RPMI7951 (cell line): ENCODE results near the genes NOC2L, KLHL17, TTLL10 and ANKRD65.

GRCh38 chr1:817661-818361 lies 105.9 kb upstream of the SAMD11 start:
- RAMPAGE, long total RNA: no peak

GRCh38 chr1:818660-819225 lies 105.0 kb upstream of the SAMD11 start:
- RAMPAGE, long total RNA: no peak

- RAMPAGE, long total RNA: no peak
Measured at GRCh38 chr1:831107-831773, 92.5 kb upstream of the SAMD11 start.

- RAMPAGE, long total RNA: no peak
Measured at GRCh38 chr1:858593-859125, 65.1 kb upstream of the SAMD11 start.

- RAMPAGE, long total RNA: no peak
Measured at GRCh38 chr1:904986-905676, 18.6 kb upstream of the SAMD11 start.

DNA sequence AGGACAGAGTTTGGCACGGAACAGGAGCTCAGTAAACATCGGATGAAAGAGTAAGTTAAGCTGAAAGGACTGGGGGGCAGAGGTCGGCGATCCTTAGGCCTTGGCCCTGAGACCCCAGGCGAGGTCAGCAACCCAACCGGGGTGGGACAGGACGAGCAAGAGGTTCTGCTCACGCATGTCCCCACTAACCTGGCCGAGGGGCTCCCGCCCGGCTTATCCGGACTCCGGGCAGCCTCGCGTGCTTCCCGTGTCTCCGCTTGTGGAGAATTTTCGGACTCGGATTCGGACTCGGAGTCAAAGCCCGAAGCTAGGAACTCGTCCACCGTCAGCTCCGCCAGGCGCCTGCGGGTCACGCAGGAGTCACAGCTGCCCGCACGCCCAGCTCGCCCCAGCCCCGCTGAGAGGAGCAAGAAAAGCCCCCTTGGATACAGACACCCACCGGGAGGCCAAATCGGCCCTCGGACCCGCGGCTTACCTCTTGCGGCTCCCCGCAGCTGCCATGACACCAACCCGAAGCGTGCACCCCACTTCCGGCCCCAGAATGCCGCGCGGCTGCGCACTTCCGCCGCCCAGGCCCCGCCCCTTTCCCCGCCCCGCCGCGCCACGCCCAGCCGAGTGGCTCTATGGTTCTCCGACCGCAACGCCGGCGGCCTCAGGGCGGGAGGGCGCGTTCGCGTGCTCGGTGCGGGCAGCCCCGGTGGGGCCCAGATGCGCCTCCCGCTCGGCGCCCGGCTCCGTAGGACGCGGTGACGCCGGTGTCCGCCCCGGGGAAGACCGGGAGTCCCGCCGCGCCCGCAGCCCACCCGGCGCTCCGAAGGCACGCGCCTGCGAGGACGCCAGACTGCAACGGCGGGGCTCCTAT lies at the start of gene NOC2L:
Gene NOC2L (minus strand): TSS at position 517 of the 862 bp plus-strand sequence.
- RAMPAGE, long total RNA: start-site peak on the minus strand centred at position 513 of the sequence, 13 bp wide, 72 and 36 reads in 2 replicates

DNA sequence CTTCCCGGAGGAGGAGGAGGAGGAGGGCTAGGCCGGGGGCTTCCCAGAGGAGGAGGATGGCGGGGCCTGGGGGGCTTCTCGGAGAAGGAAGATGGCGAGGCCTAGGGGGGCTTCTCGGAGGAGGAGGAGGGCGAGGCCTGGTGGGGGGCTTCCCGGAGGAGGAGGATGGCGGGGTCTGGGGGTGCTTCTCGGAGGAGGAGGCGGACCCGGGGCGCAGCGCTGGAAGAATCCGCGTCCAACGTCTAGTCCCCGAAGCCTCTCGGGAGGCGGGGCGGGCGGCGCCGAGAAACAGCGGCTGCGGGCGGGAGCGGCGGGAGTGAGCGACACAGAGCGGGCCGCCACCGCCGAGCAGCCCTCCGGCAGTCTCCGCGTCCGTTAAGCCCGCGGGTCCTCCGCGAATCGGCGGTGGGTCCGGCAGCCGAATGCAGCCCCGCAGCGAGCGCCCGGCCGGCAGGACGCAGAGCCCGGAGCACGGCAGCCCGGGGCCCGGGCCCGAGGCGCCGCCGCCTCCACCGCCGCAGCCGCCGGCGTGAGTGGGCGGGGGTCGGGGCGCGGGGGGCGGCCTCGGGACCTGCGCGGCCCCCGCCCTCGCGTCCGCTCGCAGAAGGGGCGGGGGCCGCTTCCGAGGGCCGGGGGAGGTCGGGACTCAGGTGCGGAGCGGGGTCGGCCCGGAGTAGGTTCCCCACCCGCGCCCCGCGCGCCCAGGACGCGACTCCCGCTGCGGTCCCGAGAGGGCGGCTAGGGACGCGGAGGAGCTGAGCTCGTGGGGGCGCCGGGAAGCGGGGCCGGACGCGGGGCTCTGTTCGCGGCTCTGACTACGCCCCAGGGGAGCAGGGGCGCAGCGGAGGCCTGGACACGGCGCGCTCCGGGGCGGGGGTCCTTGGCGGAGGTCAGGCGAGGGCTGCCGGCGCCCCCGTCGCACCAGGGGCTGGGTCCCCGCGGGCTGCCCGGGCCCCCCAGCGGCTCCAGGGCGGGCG lies at the start of gene KLHL17:
Gene KLHL17 (plus strand): TSS at position 313 of the 977 bp plus-strand sequence.
- RAMPAGE, long total RNA: no peak

- RAMPAGE, long total RNA: no peak
Measured at GRCh38 chr1:1162409-1163194, 11.1 kb upstream of the TTLL10 start.

DNA sequence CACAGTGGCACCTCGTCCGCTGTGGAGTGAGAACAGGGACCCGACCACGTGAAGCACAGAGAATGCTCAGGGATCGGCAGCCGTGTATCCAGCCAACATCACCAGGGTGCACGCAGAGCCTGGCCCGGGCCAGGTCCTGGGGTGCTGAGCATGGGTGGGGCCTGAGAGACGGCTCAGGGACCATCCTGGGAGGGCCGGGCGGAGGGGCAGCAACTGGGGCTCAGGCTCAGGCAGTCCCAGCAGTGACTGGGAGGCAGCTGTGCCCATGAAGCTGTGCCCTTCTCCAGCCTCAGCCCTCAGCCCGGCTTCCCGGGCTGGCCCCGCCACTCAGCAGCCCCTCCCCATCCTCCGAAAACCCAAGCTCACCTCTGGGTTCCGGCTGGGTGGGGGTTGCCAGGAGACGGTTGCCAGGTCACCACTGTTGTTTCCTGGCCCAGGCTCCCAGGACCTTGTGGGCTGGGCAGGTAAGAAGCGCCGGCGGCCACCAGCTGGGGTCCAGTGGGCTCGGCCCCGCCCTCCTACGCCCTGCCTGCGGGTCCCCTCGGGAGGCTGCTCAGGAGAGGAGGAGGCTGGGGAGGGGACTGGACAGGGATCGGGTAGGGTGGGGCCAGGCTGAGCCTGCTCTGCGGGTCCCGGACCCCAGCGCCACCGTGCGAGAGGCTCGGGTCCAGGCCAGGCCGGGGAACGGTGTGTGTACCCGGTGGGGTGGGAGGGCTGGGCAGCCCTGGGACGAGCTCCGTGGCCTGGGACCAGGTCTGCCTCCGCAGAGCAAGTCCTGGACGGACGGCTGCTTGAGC lies at the start of gene TTLL10:
Gene TTLL10 (plus strand): TSS at position 418 of the 797 bp plus-strand sequence.
- RAMPAGE, long total RNA: no peak

DNA sequence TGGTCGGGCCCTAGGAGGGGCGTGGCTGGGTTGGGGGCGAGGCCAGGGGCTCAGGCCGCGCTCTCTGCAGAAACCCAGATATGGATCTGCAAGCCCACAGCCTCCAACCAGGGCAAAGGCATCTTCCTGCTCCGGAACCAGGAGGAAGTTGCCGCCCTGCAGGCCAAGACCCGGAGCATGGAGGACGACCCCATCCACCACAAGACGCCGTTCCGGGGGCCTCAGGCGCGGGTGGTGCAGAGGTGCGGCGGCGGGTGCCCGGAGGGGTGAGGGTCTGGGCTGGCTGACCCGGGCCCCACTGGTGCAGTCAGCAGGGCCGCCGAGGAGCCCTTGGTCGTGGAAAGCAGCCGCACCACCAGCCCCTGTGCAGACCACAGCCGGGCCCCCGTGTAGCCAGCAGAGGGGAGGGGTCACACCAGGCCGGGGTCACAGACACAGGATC lies 9.1 kb downstream of the TTLL10 start:
- RAMPAGE, long total RNA: no peak

- RAMPAGE, long total RNA: no peak
Measured at GRCh38 chr1:1237734-1238434, 5.8 kb downstream of the B3GALT6 start.

- RAMPAGE, long total RNA: no peak
Measured at GRCh38 chr1:1244265-1244681, 2.2 kb downstream of the C1QTNF12 start.

DNA sequence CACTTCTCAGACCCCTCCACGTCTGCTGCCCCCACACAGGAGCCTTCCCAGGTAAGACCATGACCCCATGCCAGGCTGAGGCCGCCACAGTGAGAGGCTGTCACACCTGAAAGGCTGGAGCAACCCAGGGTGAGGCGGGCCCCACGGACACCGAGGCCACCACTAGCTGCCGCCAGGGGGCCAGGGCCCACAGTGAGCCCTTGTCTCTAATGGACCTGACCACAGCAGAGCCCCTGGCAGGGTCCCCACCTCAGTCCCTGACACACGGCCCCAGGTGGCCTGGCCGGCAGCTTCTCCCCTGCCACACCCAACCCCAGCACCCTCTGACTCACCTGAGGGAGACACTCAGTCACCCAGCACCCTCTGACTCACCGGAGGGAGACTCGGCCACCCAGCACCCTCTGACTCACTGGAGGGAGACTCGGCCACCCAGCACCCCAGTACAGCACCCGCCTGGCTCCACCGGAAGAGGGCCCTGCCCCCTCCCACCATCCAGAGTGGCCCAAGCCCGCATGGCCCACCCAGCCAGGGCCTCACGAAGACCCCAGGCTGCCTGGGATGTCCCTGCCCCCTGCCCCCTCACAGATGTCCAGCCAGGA lies 4.5 kb downstream of the DVL1 start:
- RAMPAGE, long total RNA: no peak

DNA sequence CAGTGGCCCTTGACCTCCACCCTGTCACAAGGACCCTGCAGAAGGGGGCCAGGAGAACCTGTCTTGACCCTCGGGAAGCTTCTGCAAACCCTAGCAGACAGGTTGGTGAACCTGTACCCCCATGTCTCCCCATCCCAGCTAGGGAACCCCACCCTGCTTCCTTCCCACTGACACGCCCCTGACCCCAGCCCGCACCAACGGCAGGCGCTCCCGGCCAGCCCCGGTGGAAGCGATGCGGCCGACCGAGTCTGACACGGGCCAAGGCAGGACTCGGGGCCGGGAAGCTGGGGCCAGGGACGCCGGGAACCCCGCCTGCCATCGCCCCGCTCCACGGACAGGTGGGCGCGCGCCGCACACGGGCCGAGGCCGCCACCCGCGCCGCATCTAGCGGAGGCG lies 839 bp downstream of the DVL1 start:
- RAMPAGE, long total RNA: no peak

DNA sequence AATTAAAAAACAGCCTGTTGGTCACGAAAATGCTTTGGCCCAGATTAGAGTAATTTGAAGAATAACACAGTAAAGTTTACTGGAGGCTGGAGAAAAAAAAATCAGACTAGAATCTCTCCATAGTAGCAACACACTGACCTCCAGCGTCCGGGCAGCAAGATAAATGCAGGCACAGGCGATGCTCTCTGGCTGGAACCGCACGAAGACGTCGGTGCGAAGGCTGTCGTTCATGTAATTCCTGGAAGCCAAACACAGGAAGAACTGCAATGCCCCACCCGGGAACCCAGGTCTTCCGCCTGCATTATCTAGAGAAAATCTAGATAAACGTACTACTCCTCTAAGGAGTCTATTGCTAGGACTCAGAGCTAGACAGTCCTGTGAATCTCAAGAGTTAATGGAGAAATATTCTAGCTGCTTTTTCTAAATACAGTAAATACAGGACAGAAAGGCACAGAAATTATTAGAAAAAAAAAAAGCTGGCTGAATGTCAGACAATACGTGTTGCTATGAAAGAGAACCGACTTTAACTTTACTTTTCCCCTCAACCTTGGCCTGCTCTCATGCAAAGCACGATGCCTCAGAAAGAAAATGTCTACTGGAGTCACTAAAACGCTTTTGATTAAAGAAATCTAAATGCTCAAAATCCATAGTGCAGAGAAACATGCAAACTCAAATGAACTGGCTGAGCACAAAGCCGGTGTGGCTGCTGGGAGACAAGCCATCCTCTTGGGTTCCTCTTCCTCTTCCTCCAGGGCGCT lies 8.3 kb downstream of the CCNL2 start:
- RAMPAGE, long total RNA: no peak

- RAMPAGE, long total RNA: no peak
Measured at GRCh38 chr1:1400765-1401692, 1.9 kb upstream of the CCNL2 start.

- RAMPAGE, long total RNA: no peak
Measured at GRCh38 chr1:1420993-1422028, at the start of gene ANKRD65. Gene ANKRD65, minus strand, starts transcription at chr1:1421276.

DNA sequence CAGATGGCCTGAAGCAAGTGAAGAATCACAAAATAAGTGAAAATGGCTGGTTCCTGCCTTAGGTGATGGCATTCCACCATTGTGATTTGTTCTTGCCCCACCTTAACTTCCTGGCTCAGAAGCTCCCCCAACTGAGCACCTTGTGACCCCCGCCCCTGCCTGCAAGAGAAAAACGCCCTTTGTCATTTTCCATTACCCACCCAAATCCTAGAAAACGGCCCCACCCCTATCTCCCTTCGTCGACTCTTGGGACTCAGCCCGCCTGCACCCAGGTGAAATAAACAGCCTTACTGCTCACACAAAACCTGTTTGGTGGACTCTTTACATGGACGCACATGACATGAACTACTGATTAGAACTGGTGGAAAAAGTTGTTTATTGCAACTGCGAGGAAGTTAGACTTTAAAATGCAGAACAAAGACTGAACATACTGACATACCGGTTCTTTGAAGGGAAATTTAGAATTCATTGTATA lies 632 bp upstream of the ATAD3B start:
- RAMPAGE, long total RNA: no peak

- RAMPAGE, long total RNA: no peak
Measured at GRCh38 chr1:1504645-1505323, 7.2 kb upstream of the ATAD3A start.

DNA sequence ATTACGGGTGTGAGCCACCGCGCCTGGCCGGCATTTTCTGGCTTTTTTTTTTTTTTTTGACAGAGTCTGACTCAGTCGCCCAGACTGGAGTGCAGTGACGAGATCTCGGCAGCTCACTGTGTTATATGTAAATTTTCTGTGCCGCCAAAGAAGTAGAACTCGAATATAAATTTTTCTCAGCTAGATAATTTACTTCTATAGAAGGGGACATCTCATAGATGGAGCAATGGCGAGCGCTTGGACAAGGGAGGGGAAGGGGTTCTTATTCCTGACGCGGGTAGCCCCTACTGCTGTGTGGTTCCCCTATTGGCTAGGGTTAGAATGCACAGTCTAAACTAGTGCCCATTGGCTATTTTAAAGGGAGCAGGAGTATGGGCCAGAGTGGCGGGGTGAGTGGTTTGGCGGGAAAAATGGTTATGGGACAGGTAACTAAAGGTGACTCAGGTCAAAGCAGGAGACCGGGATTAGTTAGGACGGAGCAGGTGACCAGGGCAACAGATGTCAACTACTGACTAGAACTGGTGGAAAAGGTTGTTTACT lies 1.1 kb upstream of the ATAD3A start:
- RAMPAGE, long total RNA: no peak